Measurements from ENCODE around the genes EBF1, UBLCP1 and SLU7.

GRCh38 chr5:158461172-158461750, 602.3 kb upstream of the CLINT1 start:
- PRO-cap, result no peak
- RAMPAGE, long total RNA, result no peak

DNA sequence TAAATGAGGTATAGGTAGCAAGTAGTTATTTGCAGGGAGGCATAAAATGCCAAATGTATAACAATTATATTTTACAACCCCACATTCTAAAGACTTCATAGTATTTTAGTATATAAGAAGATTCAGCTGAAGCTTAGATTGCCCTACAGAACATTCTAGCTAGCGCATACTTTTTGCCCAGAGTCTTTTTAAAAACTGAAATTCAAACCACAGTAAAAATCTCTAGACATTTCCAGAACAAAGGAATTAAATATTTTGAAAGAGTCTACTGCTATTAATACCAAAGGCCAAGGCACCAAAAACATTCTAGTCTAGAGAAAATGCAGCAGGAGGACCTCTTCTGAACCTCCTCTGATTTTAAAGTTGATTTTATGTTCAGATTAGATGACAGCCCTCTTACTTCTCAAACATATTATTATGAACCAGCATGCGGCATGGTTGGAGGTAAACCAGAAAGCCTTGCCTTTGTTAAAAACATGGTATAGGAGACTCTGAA, 378.9 kb downstream of the EBF1 start:
- PRO-cap, result no peak
- RAMPAGE, long total RNA, result no peak

GRCh38 chr5:158803091-158803769, 296.5 kb downstream of the EBF1 start:
- PRO-cap, result no peak
- RAMPAGE, long total RNA, result start-site peak on the minus strand at chr5:158803433-158803497, 24 reads

DNA sequence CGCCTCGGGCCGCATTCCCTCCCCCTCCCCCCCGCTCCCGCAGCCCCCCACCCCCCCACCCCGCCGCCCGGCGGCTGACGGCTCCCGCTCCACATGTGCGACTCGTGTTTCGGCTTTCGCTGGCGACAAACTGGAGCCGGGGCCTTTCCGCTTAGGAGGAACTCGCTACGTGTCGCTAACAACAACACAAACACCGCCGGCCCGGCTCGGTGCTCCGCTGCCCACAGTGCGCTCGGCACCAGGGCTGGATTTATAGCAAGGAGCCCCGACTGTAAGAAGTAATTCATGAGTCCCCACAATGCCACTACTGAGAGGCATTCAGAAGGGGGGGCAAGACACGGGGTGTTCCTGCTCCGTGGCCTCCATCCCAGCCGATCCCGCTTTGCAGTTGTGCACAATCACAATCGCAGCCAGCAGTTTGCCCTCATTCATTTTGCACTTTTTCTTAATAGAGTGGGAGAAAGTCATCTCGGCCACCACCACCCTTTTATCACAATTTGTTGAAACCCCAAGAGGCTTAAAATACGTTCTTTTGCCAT, 48.3 kb downstream of the EBF1 start:
- PRO-cap, result bidirectional peak, plus-strand start at position 189 of the sequence, minus-strand start at position 103 of the sequence
- RAMPAGE, long total RNA, result no peak

- PRO-cap, result no peak
- RAMPAGE, long total RNA, result no peak
Measured at GRCh38 chr5:159098254-159098746, 1.4 kb downstream of the EBF1 start.

GRCh38 chr5:159098798-159099944, at the start of gene EBF1:
TSS of gene EBF1 (minus strand) at chr5:159099916.
- PRO-cap, result unidirectional peak, minus-strand start at chr5:159099265; bidirectional peak, plus-strand start at chr5:159099584, minus-strand start at chr5:159099313
- RAMPAGE, long total RNA, result start-site peak on the minus strand at chr5:159099434-159099478, 181 reads; start-site peak on the minus strand at chr5:159099598-159099611, 18 reads

- PRO-cap, result no peak
- RAMPAGE, long total RNA, result no peak
Measured at GRCh38 chr5:159101833-159102124, 2.1 kb upstream of the EBF1 start.

GRCh38 chr5:159133053-159133314, 33.3 kb upstream of the EBF1 start:
- PRO-cap, result unidirectional peak, minus-strand start at chr5:159133197
- RAMPAGE, long total RNA, result no peak

DNA sequence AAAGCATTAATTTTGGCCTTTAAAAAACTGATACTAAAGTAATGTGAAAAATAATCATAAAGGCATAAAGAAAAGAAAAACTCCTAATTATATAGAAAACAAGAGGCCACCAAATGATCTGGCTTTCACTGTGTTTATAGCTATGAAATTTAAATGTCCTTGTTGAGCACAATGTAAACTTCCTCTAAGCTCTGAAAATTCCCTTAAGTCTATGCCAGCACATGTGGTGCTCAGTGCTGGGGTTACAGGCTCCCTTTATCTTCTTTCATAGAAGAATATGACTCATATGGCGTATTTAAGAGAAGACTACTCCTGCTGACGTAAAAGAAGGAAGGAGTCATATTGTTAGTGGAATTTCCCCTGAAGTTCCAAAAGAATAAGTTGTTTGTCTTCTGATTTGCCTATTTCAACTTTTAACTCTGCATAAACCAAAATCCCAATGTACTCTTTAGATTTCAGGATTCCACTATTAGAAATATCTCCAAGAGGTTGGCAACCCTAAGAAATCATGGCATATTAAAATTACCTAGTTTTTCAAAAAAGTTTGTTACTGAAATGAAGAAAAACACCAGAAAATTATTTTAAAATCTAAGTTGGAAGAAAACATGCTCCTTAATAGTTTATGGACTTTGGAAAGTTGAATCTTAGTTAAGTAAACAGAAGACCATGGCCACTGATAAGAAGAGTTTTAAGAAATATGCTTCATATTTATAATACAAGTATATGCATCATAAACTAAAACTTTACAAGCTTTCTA, 30.3 kb downstream of the RNF145 start:
- PRO-cap, result unidirectional peak, minus-strand start at position 267 of the sequence
- RAMPAGE, long total RNA, result no peak

- PRO-cap, result no peak
- RAMPAGE, long total RNA, result no peak
Measured at GRCh38 chr5:159210143-159210734, 886 bp upstream of the RNF145 start.

- PRO-cap, result bidirectional peak, plus-strand start at chr5:159263073, minus-strand start at chr5:159262976; bidirectional peak, plus-strand start at chr5:159263290, minus-strand start at chr5:159263243
- RAMPAGE, long total RNA, result start-site peak on the plus strand at chr5:159263305-159263314, 86 reads
Measured at GRCh38 chr5:159262842-159263944, at the start of gene UBLCP1. TSS of gene UBLCP1 (plus strand) at chr5:159263290.

GRCh38 chr5:159441550-159441749, 111.2 kb upstream of the IL12B start:
- PRO-cap, result no peak
- RAMPAGE, long total RNA, result no peak

DNA sequence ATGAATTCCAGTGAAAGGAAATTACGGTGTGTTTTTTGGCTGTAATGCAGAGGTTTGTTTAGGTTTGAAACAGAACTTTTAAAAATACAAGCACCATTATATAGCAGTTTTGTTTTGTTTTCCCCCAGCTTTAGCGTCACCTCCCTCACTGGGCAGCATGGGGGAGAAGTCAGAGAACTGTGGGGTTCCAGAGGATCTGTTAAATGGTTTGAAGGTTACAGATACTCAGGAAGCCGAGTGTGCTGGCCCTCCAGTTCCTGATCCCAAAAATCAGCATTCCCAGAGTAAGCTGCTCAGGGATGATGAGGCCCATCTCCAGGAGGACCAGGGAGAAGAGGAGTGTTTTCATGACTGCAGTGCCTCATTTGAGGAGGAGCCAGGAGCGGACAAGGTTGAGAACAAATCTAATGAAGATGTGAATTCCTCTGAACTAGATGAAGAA, 1.5 kb downstream of the TTC1 start:
- PRO-cap, result no peak
- RAMPAGE, long total RNA, result no peak

GRCh38 chr5:160096553-160097298, 22.5 kb downstream of the PWWP2A start:
- PRO-cap, result no peak
- RAMPAGE, long total RNA, result no peak

DNA sequence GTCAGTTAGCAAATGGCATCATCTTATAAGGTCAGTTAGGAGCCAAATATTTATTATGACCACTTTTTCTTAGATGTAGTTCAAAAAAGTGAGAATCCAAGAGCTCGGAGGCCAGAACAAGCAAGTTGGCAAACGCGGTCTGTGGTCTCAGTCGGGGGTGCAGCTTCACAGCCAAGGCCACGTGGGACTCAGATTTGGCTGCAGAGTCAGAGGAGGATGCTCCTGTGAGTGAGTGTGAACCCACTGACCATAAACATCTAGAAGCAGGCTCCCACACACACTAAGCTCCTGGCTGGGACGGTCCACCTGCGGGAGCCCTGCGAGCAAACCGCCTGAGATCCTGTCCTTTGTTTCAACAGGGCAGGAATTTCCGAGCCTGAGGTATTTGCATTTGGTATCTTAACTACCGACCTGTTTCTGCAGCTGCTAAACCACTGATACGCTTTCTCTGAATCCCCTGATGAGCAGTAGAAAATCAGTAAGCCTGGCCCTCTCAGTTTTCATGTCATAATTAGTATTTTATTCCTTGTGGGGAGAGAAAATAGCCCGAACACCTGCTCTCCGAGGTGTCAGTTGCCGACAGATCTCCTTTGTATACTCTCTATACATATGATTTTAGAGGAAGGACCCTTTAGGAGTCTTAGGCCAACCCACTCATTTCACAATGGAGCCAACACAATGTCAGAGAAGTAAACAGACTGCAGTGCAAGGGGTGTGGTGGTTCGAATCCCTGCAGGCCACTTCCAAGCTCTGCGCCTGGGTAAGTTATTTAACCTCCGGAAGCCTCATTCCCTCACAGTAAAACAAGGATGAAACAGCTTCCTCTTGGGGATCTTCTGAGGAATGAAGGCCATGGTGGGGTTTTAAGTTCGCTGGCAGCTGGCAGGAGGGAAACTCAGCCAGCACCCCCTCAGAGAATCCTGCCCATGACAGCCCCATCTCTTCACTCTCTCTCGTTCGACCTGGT, 40.9 kb upstream of the PWWP2A start:
- PRO-cap, result no peak
- RAMPAGE, long total RNA, result no peak

- PRO-cap, result bidirectional peak, plus-strand start at chr5:160419154, minus-strand start at chr5:160419081
- RAMPAGE, long total RNA, result start-site peak on the minus strand at chr5:160419055-160419071, 138 reads
Measured at GRCh38 chr5:160418403-160419362, at the start of gene SLU7. TSS of gene SLU7 (minus strand) at chr5:160419081.

DNA sequence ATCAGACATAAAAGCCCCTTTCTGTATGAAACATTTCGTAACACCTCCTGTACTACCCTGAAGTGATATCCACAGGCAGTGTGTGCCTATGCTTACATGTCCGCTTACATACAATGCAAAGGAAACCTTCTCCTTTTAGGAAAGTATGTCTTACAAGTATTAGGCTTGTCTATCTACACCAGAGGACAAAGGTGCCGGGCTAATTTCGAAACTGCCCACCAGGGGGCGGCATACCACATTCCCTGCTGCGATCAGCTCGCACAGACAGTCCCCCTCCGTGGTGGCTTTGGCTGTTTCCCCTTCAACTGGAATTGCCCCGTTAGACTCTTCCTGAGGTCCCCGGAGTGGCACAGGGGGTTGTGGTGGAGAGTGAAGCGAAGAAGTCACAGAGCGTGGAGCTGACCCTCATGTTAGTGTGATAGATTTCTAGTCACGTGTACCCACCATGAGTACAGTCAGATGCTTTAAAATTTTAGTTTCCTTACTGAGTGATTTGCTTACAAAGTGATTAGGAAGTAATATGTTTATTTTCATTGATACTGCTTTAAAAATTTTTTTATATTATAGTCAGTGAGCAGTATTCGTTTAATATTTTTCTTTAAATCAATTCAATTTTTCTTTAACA, 17.5 kb downstream of the PTTG1 start:
- PRO-cap, result no peak
- RAMPAGE, long total RNA, result no peak

GRCh38 chr5:160459057-160459589, 37.5 kb downstream of the PTTG1 start:
- PRO-cap, result no peak
- RAMPAGE, long total RNA, result no peak

DNA sequence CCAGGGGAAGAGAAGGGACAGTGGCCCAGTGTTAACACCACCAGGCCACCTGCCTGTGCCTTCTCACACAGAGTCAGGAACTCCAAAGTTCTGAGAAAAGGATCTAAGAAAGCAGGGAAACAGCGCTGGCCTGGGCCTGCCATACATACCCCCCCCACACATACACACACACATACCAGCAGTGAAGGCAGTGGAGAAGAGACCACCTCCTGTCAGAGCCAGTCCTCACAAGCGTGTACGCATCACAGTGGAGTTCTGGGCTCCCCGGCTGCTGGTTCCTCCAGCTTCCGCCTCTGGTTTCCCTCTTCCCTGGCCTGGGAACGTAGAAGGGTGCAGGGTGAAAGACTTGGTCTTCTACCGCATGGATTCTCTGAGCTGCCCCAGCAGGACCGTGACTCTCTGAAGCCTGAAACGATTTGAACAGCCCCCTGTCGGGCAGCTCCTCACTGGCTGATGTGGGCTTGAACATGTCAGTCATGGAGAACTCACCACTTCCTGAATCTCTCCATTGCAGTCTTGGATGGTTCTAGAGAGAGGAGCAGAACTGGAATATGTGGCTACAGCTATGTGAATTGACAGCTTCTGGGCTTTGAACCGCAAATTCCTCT, 84.2 kb downstream of the PTTG1 start:
- PRO-cap, result no peak
- RAMPAGE, long total RNA, result no peak

DNA sequence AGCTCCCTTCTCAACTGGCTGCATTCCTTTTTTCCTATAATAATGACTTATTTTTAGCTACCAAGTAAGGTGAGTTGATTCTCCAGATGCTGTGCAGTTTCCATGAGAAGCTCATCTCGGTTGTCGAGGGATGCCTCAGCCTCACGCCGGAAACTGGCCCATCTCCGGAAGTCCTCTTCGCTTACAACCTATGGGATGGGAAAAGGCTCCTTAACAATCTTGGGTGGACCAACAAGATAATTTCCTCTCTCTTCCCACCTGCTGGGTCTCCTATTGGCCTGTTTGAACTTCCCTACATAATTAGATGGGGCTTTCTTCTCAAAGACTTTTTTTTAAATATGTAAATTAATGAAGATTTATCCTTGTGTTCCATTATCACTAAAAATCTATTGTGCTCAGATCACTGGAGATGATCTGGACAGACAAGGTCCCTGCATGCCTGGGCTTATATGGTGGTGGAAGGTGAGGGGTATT, 194.2 kb downstream of the PTTG1 start:
- PRO-cap, result no peak
- RAMPAGE, long total RNA, result start-site peak on the minus strand centred at position 233 of the sequence, 343 bp wide, 8 reads